PFSK-1 (cell line): Measurements from ENCODE around the gene TLR5.

DNA sequence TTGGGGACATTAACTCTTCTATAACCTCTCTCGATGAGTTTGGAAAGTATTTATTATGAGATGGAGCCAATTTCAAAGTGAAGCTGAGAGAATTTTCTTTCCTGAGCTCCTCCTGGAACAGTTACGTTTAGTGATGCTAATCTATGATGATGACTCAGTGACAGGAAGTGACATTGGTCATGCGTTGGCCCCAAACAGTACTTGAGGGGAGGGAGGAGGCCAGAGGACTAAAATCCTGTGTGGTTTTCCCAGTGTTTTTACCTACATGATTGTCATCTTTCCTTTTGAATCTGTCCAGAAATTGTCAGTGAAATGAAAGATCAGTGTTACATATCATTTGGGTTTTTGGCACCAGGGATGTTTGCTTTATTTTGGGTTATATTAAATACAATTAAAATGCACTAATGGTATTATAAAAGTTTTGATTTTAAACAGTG lies 156.7 kb downstream of the HLX start:
- RRBS, result no CpG with 5 or more reads among the region's 3 CpGs

GRCh38 chr1:221562589-221563029 lies 179.3 kb downstream of the DUSP10 start:
- RRBS, result no CpG with 5 or more reads among the region's 1 CpG

DNA sequence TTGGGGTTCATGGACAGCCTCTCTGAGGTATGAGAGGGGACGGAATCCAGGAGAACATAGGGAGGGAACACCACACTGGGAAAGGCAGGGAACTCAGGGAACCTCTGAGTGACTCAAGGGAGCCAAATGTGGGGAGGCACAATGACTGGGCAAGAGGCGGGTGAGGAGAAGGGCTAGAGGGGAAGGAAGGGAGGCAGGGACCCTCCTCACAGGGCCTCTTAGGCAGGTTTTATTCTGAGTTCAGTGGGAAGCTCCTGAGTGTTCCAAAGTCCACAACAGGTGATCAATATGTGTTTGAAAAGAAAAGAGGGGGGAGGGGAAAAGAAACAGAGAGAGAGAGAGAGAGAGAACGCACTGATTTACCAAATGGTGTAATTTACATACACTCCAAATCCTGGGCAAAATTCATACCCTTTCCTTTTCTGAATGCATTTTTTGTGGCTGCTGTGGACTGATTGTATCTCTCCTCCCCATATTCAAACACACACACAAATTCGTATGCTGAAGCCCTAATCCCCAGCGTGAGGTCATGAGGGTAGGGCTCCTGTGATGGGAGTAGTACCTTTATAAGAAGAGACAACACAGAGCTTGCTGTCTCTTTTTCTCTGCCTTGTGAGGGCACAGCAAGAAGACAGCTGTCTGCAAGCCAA lies 24.6 kb downstream of the DUSP10 start:
- RRBS, result no CpG with 5 or more reads among the region's 5 CpGs

DNA sequence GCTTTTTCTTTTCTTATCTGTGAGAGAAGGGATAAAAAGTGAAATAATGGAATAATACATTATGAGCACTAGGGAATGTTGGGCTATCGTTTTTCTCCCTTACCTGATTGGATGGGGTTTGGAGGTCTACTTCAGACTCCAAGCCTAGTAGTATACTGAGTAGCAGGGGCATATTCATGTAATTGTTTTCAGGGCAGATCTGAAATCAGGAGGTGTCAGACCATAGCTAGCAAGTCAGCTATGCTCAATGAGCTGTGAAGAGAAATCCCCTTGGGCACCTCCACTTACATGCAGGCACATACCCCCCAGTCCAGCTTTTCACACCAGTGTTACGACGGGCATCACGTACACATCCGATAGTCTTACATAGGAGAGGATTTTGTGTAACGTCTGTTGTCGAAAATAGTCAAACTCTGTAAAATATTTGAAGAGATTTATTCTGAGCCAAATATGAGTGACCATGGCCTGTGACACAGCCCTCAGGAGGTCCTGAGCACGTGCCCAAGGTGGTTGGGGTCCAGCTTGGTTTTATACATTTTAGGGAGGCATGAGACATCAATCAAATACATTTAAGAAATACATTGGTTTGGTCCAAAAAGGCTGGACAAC lies 1.9 kb upstream of the DUSP10 start:
- RRBS, result no CpG with 5 or more reads among the region's 8 CpGs

DNA sequence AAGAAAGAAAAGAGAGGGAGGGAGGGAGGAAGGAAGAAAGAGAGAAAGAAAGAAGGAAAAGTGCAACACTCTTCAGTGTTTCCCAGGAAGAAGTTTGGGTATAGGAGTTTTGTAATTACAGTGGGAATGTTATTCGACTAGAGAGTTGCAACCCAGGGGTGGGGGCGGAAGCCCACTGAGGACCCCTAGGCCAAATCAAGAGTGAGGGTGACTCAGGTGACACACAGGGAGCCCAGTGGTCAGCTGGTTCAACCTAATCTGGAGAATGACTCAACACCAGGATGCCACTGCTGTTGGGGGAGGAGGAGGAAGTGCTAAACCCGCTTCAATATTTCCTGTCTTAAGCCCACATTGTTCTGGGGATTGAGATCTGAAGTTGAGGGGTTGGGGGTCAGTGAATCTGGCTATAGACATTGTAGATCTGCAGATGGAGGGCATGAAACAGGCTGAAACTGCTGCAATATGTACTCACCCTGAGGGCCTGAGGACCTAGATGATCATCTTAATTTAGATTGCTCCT lies 84.9 kb upstream of the DUSP10 start:
- RRBS, result no CpG with 5 or more reads among the region's 3 CpGs

GRCh38 chr1:221829426-221830167 lies 87.7 kb upstream of the DUSP10 start:
- RRBS, result no CpG with 5 or more reads among the region's 5 CpGs

DNA sequence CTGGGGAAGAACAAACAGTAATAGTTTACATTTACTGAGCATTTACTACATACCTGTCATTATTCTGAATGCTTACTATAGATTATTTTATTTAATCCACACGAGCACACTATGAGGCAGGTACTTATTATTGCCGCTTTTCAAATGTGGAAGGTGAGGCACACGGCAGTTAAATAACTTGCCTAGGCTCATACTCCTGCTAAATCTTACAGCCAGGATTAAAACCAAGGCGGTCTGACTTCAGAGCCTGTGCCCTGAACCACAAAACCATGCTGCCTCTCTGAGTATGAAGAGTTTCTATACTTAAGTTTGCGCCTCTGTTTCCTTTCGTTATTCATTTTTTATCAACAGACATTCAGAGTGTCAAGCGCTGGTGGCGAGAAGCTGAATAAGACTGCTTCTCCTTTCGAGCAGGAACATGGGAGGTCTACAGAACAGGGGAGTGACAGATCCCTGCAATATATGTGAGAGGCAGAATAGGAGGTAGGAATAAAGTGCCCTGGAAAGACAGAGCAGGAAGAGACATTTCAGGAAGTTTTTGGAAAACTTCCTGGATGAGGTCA lies 96.0 kb upstream of the DUSP10 start:
- RRBS, result no CpG with 5 or more reads among the region's 9 CpGs

DNA sequence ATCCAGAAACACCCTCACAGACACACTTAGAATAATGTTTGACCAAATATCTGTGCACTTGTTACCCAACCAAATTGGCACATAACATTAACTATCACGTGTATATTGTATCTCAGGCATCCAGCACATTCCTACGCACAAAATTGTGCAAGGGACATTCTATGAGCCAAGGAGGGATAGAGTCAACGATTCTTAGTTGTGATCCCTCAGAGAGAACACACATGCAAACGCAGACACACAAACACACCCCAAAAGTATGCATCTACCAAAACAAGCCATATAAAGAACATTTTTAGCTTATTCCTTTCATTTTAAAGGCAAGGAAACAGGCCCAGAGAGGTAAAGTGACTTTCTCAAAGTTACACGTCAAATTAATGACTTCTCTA lies 195.7 kb upstream of the DUSP10 start:
- RRBS, result no CpG with 5 or more reads among the region's 5 CpGs

- RRBS, result no CpG with 5 or more reads among the region's 4 CpGs
Observed at GRCh38 chr1:221965126-221965699, 223.3 kb upstream of the DUSP10 start.

DNA sequence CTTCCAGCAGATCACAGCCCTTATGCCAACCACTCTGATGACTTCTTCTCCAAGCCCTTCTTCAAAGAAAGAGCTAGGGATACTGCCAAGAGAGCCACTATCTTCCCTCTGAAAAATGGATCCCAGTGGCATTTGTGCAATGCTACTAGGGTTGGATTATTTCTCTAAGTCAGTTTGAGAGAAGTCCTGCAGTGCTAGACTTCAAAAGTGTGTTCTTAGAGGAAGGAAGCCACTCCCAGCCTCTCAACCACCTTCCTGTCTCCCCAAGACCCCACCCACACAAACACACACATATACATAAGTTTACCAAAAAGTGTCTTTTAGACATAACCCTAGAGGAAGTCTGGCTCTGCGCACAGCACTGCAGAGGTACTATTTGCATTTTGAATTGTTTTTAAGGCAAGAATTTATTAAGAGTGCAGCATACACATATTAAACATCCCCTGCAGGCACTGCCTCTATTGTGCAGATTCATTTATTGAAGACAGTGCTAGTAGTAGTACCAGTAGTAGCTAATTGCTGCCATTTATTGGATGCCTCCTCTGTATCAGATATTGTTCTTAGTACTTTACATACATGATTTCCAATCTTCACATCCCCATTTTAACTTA lies 127.3 kb downstream of the HHIPL2 start:
- RRBS, result no CpG with 5 or more reads among the region's 1 CpG

- RRBS, result no CpG with 5 or more reads among the region's 25 CpGs
Observed at GRCh38 chr1:222712673-222713027, 286 bp downstream of the BROX start.

- RRBS, result no CpG with 5 or more reads among the region's 15 CpGs
Observed at GRCh38 chr1:223006963-223007928, 135.8 kb downstream of the TLR5 start.

GRCh38 chr1:223023083-223023661 lies 119.9 kb downstream of the TLR5 start:
- RRBS, result no CpG with 5 or more reads among the region's 3 CpGs

DNA sequence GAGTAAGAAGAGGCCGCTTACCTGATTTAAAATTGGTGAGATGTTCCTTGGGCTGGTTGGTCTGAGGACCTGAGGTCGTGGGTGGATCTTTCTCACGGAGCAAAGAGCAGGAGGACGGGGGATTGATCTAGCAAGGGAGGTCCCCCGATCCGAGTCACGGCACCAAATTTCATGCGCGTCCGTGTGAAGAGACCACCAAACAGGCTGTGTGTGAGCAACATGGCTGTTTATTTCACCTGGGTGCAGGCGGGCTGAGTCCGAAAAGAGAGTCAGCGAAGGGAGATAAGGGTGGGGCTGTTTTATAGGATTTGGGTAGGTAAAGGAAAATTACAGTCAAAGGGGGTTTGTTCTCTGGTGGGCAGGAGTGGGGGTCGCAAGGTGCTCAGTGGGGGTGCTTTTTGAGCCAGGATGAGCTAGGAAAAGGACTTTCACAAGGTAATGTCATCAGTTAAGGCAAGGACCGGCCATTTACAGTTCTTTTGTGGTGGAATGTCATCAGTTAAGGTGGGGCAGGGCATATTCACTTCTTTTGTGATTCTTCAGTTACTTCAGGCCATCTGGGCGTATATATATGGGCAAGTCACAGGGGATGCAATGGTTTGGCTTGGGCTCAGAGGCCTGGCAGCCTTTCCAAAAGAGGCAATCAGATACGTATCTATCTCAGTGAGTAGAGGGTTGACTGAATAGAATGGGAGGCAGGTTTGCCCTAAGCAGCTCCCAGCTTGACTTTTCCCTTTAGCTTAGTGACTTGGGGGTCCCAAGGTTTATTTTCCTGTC lies 113.3 kb downstream of the TLR5 start:
- RRBS, result no CpG with 5 or more reads among the region's 17 CpGs

- RRBS, result no CpG with 5 or more reads among the region's 3 CpGs
Observed at GRCh38 chr1:223041480-223041976, 101.5 kb downstream of the TLR5 start.

GRCh38 chr1:223142094-223142523 lies 939 bp downstream of the TLR5 start:
- RRBS, result no CpG with 5 or more reads among the region's 14 CpGs

DNA sequence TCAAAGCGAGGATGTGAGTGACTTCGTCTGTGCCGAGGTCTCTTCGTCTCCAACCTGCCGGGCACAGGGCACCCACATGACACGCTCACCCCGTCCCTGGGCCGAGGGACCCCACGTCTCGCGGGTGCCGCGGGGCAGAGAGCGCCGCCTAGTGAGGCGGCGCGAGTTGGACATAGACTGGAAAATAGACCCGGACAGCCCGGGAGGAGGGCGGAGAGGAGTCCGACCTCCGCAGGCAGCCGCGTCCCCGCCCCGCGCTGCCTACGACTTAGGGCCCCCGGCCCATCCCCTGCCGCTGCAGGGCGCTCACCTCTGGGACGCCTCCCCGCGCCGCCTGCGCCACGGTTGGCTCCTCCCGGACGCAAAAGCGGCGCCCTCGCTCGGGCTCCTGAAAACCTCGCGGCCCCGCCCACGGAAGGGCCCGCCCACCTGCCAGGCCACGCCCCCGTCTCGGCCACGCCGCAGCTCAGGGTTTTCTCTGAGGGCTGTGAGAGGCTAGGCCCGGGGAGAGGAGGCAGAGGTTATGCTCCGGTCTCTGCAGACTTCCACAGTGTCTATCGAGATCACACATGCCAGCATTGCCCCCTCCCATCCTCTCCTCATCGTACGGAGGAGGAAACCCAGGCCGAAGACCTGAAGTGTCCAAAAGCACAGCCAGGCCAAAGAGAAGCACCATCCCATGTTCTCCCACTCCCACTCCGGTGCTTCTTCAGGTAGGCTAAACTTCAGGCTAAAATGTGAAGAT lies at the start of gene TLR5:
TSS of gene TLR5 (minus strand) at position 363 of the 745 bp plus-strand sequence.
- RRBS, result 1% methylated on average over 17 of the region's 61 CpGs

DNA sequence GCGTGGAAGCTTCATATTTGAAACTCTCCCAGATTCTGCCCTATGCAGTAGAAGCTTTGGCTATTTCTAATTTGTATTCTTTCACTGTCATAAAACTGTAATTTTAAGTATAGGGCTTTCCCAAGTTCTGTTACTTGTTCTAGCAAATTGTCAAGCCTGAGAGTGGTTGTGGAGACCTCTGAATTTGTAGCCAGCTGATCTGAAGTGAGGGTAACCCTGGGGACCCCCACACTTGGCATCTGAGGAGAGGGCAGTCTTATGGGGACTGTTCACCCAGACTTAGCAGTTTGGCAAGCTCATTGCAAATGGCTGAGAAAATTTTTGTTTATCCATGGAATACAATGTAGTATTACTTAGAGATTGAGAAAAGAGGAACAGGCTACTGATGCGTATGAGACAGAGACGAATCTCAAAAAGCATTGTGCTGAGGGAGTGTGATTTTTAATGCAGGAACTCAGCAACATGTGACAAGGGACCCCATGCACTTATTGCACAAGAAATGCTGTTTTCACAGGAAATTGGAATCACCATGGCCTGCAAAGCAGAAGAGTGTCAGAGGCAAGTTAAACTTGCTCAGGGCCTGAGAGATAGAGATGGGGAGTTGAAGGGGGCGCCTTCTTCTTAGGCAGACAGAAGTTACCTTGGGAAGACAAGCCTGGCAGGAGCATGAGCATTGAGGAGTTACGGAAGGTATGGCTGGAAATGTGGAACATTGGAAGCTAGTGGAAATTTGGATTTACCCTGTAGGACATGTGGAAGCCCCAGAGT lies 32.5 kb upstream of the TLR5 start:
- RRBS, result no CpG with 5 or more reads among the region's 5 CpGs

- RRBS, result no CpG with 5 or more reads among the region's 2 CpGs
Observed at GRCh38 chr1:223557908-223558465, 107.5 kb downstream of the CAPN8 start.

DNA sequence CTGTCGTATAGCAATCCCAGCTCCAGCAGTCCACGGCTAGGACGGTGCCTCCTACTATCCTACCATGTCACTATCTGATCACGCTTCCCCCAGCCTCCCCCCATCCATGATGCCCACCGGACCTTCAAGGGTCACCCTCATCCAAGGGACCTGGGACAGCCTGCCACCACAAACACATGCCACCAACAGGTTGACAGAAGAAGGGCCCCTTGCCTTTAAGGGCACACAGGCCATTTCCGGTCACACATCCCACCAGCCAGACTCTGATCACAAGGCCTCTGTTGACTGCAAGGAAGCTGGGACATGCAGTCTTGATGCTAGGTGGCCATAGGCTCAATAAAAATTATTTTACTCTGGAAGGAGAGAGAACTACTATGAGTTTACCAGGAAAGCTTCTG lies 58.7 kb downstream of the CAPN2 start:
- RRBS, result 93% methylated on average over 2 of the region's 6 CpGs